T47D (cell line): ENCODE measurements around a stretch of chr2.

DNA sequence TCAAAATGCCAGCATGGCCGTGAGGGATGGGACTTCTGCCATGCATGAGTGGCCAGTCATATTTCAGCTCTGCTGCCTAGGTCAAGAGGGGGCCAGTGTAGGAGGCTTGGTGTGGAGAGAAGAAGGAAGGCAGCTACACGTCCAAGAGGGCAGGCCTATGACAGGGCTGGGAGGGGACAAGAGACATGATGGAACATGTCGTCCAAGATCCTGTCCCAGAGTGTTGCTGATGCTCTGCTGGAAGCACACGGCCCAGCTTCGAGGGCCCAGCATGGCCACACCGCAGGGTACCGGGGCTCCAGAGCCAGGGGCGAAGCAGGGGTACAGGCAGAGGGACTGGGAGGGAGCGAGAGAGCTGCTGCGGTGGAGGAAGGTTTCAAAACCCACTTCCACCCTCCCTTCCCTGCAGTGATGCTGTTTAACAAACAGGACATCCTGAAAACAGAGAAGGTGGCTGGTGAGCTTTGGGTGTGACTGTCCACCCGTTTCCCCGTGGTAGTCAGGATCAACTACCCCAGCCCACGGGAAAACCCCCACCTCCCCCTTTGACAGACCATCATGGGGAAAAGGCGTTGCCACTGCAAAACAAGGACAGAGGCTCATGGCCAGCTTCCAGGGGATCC, 13.1 kb downstream of the TMEM185B start:
- RRBS: no CpG with 5 or more reads among the region's 14 CpGs

DNA sequence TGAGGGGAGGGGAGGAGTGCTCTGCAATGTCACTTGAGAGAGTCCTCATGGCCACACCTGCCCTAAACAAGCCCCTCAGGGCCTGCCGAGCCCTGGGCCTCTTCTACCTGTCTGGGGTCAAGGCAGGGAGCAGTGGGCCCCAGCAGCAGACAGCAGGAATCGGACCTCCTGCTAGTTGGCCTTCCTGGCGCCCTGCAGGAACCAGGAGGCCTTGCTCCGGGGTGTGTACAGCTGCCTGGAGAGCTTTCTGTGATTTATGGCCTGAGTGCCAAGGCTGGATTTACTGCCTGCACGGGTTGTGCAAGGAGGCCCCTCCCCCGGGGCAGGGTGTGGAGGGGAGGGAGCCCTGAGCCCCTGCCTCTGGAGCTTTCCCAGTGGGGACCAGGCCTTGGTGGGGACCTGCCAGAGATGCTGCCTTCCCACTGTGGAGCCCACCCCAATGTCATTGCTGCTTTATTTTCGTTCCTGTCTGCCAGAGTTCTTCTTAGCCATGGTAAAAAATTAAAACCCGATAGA, 7.2 kb upstream of the RALB start:
- RRBS: 3% methylated on average over 3 of the region's 8 CpGs

DNA sequence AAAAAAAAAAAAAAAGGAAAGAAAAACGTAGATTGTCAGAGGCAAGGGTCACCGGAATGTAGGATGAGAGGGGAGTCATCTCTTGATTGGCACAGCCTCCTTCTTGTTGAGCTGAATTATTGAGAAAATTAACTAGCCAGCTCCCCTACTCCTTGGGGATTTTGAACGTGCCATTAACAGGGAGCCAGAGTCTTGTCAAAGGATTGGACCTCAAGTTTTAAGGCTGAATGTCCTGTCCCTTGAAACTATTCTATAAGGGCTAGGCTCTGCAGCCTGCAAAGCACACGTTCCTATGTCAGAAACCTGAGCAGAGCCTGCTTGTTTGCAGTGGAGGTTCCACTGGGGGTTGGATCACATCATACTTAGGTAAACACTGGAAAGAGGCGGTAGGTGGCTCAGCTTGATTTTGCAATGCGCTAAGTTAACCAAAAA, 2.3 kb downstream of the INHBB start:
- RRBS: no CpG with 5 or more reads among the region's 6 CpGs

DNA sequence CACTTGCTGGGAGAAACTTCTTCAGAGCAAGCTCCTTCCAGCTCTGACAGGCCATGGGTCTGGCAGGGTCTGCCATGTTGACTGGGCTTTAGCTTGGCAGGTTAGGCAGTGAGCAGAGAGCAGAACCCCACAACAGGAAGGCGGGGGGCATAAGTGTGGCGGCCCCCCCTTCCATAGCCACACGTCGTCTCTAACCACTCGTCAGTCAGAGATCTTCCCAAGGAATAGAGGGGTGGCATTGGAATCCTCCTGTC, 190.9 kb downstream of the INHBB start:
- RRBS: no CpG with 5 or more reads among the region's 5 CpGs

- RRBS: no CpG with 5 or more reads among the region's 20 CpGs
Observed at GRCh38 chr2:120540038-120540956, 194.4 kb downstream of the INHBB start.

GRCh38 chr2:120545824-120546709, 189.6 kb upstream of the GLI2 start:
- RRBS: no CpG with 5 or more reads among the region's 25 CpGs

GRCh38 chr2:120879322-120880046, 143.8 kb downstream of the GLI2 start:
- RRBS: no CpG with 5 or more reads among the region's 20 CpGs

DNA sequence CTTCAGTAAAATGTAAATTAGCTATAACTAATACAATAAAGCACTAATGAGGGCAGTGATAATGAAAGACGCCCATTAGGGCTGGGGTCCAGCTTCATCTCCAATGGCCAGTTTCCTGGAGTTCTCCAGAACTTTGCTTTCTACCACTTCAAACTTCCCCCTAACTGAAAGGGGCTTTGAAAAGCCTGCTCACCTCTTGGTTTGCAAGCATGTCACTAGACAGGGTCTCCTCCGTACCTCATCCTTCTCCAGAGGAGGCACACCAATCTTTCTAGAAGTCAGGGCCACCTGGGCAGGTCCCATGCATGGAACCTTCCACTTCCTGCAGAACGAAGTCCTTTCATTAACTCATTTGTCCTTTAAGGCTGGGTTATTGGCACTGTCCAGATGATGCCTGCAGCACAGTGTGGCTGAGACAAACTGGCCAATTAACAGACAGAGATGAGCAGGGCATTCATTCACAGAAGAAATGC, 245.5 kb downstream of the TFCP2L1 start:
- RRBS: no CpG with 5 or more reads among the region's 3 CpGs

DNA sequence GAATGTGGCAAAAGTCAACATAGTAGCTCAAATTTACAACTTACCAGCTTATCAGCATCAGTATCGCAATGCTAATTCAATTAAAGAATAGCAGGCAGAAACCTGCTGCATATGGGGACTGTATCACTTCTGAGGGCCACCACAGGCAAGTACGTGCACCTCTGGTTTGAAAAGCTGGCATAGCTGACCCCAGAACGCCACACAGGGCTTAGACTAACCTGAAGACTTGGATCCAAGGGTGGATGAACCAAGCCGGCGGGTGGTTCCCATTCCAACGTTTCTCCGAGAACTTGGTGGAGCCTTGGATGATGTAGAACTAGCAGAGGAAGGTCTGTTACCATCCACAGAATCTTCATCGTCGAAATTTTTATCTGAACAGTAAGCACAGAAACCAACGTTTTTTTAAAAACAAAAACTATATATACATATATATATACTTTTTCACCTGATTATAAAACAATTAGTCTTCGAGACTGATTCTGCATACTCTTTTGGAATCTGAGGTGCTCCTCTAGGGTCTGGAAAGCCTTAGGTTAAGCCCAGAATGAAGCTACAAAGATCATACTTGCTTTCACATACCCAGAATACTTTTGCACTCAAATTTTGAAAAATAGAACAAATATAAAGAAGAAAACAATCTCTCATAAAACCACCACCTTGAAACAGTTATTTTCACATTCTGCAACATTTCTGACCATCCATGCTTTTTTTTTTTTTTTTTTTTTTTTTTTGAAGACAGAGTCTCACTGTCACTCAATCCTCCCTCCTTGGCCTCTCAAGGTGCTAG, 179.5 kb downstream of the CLASP1 start:
- RRBS: no CpG with 5 or more reads among the region's 11 CpGs

DNA sequence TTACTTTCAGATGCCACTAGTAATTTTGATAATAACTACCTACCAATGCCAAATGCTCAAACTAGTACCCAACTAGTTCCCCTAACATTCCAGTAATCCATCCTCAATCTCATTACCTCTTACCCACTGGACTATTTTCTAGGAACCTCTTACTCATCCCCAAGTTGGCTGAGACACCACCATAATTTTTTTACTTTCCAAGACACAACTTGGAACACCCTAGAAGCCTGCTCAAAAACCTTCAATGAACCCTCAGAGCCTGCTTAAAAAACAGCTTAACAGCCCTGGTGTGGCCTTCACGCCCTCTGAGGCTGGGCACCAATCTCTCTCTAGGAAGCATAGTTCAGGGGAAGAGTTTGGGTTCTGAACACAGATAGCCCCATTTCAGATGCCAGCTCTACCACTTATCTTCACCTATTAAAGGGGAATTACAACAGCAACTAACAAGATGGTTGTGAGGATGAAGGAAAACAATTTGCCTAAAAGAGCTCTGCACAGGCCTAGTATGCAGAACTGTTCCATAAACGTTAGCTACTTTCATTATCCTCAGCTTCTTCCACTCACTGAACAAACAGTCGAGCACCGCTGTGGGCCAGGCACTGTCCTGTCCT, 82.5 kb downstream of the CLASP1 start:
- RRBS: no CpG with 5 or more reads among the region's 4 CpGs

- RRBS: no CpG with 5 or more reads among the region's 5 CpGs
Observed at GRCh38 chr2:121567980-121568542, 81.2 kb downstream of the CLASP1 start.

DNA sequence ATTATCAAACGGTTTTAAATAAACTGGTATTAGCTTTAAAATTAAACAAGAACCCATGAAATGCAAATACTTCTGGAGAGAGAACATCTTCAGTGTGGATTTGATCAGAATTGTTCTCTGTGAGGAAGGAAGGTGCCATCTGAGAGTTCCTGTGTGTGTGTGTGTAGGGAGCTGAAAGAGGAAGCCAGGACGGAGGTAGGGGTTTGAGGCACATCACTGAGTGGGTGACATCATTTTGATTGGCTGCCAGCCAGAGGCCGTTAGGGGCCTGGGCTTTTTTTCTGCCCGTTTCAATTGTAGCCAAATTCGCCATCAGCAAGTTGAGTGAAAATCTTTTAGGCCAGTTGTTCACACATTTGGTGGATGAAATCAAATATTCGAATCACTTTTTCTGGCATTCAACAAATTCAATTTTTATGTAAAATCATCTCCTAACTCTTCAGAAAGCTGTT, 48.9 kb downstream of the TSN start:
- RRBS: no CpG with 5 or more reads among the region's 6 CpGs

GRCh38 chr2:121930213-121930550, 174.7 kb downstream of the TSN start:
- RRBS: no CpG with 5 or more reads among the region's 6 CpGs

GRCh38 chr2:122261235-122261713, 505.8 kb downstream of the TSN start:
- RRBS: no CpG with 5 or more reads among the region's 3 CpGs

DNA sequence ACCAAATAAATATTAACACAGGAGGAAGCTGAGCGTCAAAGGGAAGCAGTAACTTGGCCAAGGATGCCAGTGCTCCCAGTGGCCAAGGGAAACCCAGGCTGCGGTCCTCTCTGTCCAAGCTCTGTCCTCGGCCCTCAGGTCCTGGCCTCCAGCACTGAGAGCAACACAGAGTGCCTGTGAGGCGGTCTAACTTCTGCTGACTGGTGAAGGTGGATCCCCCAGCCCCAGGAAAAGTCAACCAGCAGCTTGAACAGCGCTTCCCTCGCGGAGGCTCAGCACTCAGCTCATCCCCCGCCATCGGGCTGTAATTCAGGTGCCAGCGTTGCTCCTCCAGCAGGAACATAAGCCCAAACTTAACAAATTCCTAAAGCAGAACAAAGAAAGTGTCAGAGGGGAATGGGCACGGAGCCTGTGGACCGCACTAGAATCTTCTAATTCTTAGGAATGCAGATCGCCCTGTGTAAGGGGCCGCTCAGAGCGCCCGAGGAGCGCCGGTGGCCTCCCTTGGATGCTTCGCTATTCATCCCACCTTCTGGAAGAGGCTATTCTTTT, 905.4 kb downstream of the TSN start:
- RRBS: no CpG with 5 or more reads among the region's 19 CpGs

DNA sequence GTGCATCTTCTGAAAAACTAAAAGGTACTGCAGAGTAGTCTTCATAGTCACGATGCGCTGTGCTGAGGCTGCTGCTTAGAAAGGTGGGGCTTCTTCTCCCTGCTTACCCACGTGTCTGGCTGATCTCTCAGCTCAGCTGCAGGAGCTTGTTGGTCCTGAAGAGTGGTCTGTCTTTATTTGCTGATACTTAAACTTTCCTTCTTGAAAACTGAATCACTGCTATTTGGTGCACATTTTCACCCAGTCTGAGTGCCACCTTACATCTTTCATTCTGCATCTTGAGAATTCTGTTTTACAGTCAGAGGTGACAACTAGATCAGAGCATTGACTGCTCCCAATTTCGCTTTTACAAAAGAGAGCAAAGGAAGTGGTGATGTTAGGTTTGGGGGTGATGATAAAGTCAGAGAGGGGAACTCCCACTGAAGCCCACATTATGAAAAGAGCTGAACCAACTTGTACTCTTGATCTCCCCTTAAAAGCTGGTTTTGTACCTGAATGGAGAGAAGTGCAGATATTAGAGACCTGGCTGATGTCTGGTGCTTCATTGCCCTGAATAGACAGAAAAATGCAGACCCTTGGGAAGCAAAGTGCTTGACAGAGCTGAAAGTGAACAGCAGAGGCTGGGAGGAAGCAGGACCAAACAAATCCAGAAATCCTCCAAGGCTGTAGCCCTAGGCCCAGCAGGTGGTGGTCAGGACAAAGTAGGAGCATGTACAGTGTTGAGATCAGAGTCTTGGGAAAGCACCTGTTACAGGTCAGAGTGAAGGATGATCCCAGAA, 984.6 kb downstream of the TSN start:
- RRBS: no CpG with 5 or more reads among the region's 4 CpGs

DNA sequence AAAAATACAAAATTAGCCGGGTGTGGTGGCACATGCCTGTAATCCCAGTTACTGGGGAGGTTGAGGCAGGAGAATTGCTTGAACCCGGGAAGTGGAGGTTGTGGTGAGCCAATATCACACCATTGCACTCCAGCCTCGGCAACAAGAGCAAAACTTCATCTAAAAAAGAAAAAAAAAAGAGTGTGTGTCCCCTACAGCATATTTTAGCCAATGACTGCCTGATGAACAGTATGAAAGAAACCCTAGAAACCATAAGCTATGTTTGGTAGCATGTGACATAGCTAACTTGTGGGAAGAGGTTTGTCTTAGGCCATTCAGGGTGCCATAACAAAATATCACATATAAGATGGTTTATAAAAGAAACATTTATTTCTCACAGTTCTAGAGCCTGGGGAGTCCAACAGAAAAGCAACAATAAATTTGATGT, 891.4 kb upstream of the CNTNAP5 start:
- RRBS: no CpG with 5 or more reads among the region's 3 CpGs

- RRBS: no CpG with 5 or more reads among the region's 1 CpG
Observed at GRCh38 chr2:123390651-123391087, 634.4 kb upstream of the CNTNAP5 start.

DNA sequence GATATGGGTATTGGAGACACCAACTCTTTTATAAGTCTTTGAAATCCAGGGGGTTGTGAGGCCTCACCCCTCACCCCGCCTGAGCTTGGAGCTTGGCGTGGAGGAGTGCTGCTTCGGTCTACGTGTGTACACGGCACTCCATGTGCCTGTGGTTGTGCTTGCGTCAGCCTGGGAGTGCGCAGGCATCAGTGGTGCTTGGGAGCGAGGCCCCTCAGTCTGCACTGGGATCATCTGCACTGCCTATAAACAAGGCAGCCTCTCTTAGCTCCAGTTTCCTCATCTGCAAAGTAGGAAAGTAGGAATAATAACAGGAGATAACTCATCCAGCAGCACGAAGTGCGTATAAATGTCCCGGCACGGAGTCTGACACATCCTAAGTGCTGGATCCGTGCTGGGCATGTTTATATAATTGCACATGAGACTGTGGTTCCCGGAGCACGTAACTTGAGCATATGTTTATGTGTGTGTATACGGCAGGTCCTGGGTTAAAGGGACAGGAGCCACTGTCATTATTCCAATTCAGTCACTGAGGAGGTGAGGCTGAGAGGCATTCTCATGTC, 1.3 kb downstream of the GYPC start:
- RRBS: 70% methylated on average over 3 of the region's 16 CpGs

DNA sequence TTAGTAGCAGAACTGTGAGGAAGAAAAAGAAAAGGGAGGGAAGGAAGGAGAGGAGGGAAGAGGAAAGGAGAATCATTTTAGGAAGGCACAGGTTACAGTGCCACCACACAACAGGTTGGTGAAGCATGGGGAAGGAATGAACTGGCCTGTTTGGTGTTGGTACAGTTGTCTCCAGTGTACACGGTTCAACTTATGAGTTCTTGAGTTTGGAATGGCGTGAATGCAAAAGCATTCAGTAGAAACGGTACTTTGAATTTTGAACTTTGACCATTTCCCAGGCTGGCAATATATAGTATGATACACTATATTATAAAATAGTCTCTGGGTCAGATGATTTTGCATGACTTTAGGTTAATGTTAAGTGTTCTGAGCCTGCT, 39.4 kb downstream of the GYPC start:
- RRBS: no CpG with 5 or more reads among the region's 3 CpGs